HTERT-HM (cell line): ENCODE results near the gene IRX1.

DNA sequence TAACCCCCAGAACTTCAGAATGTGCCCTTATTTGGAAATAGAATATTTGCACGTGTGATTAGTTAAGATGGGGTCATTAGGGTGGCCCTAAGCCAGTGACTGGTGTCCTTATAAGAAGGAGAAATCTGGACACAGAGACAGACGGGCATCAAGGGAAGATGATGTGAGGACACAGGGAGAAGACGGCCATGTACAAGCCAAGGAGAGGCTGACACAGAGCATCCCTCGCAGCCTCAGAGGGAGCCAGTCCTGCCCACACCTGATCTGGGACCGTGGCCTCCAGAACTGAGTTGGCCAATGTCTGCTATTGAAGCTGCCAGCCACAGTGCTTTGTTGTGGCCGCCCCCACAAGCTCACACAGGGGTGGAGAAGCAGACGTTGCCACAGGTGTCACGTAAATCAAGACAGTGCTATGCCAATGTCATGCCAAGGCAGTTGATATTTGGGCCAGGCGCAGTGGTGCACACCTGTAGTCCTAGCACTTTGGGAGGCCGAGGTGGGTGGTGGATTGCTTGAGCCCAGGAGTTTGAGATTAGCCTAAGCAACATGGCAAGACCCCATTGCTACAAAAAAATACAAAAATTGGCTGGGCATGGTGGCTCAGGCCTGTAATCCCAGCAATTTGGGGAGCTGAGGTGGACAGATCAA, 17.3 kb upstream of the TERT start:
- RRBS = no CpG with 5 or more reads among the region's 10 CpGs

DNA sequence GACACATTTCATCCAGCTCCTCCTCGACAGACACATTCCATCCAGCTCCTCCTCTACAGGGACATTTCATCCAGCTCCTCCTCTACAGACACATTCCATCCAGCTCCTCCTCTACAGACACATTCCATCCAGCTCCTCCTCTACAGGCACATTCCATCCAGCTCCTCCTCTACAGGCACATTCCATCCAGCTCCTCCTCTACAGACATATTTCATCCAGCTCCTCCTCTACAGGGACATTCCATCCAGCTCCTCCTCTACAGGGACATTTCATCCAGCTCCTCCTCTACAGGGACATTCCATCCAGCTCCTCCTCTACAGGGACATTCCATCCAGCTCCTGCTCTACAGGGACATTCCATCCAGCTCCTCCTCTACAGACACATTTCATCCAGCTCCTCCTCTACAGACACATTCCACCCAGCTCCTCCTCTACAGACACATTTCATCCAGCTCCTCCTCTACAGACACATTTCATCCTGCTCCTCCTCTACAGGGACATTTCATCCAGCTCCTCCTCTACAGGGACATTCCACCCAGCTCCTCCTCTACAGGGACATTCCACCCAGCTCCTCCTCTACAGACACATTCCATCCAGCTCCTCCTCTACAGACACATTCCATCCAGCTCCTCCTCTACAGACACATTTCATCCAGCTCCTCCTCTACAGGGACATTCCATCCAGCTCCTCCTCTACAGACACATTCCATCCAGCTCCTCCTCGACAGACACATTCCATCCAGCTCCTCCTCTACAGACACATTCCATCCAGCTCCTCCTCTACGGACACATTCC, 17.5 kb downstream of the CLPTM1L start:
- RRBS = no CpG with 5 or more reads among the region's 3 CpGs

DNA sequence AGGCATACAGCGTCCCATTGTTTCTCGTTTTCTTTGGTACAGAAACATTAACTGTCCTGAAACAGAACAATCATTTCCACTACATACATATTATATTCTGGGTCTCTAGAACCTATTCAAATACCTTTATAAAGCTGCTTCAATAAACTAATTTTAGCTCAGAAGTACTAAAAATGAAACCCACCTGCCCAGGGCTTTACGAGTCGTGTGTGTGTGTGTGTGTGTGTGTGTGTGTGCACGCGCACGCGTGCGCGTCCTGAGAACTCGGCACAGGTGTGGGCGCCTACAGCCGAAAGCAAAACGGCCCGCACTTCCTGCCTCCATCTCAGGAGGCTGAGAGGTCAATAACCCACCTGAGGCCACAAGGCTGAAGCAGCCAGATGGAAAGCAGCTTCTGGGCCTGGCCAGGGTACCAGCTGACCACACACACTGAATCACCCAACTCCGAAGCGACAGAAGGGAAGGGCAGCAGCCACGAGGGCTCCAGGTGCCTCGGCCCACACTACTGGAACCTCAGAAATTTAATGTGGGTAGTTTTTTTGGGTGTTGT, 3.0 kb downstream of the CLPTM1L start:
- RRBS = no CpG with 5 or more reads among the region's 19 CpGs

DNA sequence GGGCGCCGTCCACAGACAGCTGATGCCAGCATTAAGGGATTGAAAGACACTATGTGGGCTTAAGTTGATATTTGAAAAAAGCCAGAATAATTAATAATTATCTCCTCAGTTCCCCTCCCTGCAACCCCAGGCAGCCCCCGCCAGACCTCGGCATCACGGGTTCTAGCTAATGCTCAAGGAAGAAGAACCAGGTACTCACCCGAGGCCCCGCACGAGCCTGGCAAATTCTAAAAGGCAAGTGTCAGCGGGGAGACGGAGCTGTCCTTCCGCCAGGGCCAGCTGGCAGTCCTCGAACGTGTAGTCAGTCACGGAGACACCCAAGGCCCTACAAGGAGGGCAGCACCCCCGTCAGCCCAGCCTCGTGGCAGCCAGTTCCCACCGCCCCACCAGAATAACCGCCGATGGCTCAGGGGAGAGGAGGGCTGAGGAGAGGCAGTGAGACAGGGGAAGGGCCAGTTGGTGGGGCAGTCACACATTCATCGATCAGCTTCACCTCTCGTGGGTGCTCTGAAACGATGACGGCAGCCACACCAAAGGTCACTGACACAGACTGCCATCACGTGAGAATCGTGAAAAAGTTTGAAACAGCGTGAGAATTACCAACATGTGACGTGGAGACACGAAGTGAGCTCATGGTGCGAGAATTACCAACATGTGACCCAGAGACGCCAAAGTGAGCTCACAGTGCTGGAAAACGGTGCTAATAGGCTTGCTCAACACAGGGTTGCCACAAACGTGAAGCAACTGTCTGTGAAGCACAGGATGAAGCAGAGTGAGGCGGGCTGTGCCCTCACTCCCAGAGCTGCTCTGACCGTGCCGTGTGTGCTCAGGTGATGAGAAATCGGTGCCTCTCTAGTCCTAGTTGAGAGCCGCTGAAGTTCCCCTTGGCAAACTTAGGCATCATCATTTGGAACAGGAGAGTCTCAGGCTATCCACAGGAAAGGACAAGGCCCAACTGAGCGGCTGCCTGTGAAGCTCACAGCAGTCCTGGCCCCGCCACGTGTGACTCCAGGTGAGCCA, 29.4 kb upstream of the SLC6A3 start:
- RRBS = no CpG with 5 or more reads among the region's 40 CpGs

GRCh38 chr5:1481269-1481626, 36.0 kb upstream of the SLC6A3 start:
- RRBS = 62% methylated on average over 2 of the region's 12 CpGs

GRCh38 chr5:1503084-1504234, 20.3 kb downstream of the LPCAT1 start:
- RRBS = no CpG with 5 or more reads among the region's 30 CpGs

DNA sequence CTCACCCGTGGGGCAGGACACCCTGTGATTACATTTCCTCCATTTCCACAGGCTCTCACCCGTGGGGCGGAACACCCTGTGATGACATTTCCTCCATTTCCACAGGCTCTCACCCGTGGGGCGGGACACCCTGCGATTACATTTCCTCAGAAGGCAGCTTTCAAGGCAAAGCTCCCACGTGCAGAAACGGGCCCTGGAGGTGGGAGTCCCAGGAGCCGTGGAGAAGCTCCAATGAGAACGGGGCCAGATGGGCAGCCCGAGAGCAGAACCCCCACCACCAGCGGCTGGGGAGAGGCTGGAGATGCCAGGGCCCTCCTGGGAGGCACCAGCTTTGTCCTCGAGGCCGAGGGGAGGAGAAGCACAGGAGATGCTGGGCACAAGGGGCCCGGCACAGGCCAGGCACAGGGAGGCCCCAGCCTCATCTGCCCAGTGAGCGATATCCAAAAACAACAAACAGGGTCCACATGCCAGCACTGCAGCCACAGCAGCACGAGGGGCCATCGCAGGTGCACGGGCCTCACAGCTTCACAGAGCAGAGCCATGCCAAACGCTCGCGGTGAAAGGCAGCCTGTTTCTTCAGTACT, 9.8 kb downstream of the LPCAT1 start:
- RRBS = no CpG with 5 or more reads among the region's 22 CpGs

GRCh38 chr5:1629824-1630160, 106.0 kb upstream of the LPCAT1 start:
- RRBS = no CpG with 5 or more reads among the region's 6 CpGs

DNA sequence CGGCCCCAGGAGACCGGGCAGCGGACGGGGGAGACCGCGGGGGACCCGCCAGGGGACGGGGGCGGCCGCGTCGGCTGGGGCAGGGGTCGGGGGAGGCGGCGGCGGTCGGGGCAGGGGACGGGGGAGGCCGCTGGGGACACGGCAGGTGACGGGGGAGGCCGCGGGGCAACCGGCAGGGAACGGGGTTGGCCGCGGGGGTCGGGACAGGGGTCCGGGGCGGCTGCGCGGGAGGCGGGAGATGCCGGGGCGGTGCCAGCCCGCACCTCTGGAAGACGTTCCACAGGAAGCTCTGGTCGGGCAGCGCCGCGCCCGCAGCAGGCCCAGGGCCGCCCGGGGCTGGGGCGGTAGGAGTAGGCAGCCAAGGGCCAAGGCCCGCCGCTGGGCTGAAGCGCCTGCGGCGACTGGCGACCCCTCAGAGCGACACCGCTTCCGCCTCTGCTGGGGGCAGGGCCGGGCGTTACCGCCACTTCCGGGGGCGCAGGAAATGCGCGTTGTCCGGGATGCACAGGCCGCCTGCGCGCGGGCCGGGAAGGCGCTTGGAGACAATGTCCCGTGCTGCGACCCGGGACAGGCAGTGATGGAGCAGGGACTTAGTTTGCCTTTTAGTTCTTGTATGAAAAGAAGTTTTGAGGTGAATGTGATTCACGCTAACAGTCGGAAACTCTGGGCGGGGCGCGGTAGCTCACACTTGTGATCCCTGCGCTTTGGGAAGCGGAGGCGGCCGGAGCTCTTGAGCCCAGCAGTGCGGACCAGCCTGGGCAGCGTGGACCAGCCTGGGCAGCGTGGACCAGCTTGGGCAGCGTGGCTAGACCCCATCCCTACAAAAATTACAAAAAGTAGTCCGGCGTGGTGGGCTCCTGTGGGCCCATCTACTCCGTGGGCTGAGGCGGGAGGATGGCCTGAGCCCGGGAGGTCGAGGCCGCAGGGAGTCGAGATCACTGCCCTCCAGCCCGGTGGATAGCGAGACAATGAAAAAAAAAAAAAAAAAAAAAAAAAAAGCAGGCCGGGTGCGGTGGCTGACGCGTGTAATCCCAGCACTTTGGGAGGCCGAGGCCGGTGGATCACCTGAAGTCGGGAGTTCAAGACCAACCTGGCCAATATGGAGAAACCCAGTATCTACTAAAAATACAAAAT, 110.2 kb upstream of the LPCAT1 start:
- RRBS = 14% methylated on average over 18 of the region's 101 CpGs

DNA sequence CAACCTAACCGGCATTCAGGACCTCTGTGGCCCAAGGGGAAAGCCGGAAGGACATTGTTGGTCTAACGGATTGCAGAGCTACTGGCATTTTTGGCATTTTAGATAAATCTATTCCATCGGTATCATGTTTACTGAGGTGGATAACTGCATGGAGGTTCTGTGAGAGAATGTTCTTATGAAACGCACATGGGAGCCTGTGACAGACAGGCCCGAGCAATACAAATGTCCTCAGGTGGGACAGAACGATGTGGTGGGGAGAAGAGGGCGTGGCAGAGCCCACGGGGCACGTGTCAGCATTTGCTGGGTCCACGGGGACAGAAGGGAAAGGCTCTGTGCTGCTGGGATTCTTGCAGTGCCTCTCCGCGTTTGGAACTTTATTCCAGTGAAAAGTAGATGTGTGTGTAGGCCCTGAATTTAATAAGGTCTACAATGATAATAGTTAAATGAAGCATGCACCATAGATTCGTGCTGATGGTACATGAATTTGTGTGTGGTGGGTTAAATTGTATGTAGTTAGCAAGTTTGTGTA, 12.6 kb downstream of the NDUFS6 start:
- RRBS = no CpG with 5 or more reads among the region's 14 CpGs

- RRBS = 18% methylated on average over 4 of the region's 19 CpGs
Observed at GRCh38 chr5:2094447-2095173, 211.9 kb upstream of the IRX4 start.

DNA sequence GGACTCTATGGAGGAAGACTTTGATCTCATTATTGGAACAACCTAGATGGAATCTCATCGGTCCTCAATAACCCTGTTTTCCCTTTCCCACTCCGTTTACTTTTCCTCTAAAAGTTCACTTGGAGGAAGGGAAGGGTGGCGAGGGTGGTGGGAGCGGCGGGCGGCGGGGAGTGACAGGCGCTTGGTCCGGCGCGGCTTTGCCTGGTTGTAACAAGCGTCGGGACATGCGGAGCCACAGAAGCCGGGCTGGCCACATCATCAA, 396.0 kb upstream of the IRX4 start:
- RRBS = 9% methylated on average over 7 of the region's 15 CpGs

DNA sequence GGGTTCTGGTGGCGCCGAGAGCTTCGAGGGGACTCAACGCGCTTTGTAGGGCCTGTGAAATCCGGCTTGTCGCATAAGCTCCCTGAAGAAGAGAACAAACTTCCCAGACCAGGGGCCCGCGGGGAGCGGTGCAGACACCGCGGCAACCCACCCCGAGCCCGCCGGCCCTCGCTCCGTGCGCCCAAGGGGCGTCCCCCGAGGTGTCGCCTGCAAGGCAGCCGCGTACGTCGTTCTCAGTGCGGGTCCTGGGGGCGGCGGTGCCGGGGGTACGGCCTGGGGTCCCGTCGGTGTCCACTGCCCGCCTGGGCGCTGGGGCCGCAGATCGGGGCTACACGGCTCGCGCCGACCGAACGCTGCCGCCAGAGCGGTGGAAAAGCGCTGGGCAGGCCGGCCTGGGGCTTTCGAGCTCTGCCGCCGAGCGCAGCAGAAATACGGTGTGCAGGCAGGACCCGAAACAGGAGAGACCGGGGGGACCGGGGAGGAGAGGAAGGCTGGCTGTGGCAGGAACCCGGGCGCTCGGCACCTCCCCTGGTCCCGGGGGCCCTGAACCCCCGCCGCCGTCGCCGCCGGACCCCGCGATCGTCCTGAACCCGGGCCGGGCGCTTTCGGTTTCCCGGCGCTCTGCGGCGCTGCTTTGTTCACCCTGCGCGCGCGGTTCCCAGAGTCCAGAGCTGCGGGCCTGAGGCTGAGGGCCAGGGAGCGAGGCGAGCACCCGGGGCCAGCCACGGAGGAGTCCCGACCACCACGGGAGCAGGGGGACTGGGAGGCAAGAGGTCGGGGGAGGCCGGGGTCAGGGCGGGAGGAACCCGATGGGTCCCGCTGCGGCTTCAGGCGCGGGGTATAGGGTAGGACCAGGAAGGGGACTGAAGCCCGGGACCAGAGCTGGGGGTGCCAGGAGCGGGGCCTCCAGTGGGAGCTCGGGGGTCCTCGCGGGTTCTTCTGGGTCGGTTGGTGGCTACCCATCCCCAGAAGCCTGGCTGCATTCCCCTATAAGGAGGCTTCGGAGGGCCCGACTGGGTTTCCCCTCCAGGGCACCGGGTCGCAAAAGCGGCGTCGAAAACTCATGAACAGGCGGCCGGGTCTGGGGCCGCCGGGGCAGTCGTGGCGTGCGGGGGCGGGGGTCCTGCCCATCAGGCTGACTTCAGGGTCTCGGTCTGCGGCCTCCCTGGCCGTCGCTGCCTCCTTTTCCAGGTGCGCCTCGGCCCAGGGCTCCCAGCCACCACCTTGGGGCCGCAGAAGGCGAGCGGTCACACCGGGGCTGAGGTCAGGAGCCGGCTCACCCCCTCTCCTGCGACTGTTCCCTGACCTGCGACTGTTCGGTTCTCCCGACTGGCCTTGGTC, 11.9 kb downstream of the IRX2 start:
- RRBS = 11% methylated on average over 55 of the region's 130 CpGs

- RRBS = 4% methylated on average over 3 of the region's 21 CpGs
Observed at GRCh38 chr5:3104347-3105038, 353.0 kb upstream of the IRX2 start.

GRCh38 chr5:3310852-3311466, 284.7 kb upstream of the IRX1 start:
- RRBS = no CpG with 5 or more reads among the region's 23 CpGs

- RRBS = 5% methylated on average over 50 of the region's 120 CpGs
Observed at GRCh38 chr5:3595507-3596331, at the start of gene IRX1. Gene IRX1 (plus strand): TSS chr5:3595832.

DNA sequence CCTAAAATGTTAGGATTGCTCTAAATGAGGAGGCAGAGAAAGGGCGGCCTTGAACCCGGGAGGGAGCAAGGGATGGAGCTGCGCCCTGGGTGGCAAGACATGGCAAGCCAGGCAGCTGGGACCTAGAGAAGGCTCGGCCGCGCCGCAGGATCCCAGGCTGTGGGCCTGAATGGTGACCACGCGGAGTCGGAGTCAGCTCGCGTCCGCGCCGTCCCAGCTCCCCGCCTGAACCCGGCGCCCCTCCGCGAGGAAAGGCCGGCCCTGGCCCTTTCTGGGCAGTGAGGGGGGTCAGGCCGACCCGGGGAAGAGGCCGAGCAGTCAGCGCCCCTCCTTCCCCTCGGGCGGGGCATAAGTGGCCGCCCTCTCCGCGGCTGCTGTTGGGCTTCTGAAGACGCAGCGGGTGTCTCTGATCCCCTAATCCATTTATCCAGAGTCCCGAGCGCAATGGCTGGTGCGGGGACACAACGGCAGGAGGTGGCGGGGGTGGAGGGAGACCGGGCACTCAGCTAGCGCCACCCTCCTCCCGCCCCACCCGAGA, 10.7 kb downstream of the IRX1 start:
- RRBS = 5% methylated on average over 3 of the region's 41 CpGs

GRCh38 chr5:4042161-4042536, 446.5 kb downstream of the IRX1 start:
- RRBS = no CpG with 5 or more reads among the region's 3 CpGs

DNA sequence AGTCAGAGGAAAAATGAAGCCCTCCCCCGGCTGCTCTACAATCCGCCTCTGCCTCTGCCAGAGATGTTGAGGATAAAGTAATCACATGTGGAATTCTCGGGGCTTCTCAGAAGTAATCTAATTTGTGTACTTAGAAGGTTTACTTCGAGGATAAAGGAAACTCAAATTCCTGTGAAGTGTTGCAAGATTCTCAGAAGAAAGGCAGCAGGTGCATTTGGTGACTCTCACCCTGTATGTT, 726.1 kb upstream of the ADAMTS16 start:
- RRBS = no CpG with 5 or more reads among the region's 4 CpGs

GRCh38 chr5:4765759-4766122, 374.4 kb upstream of the ADAMTS16 start:
- RRBS = no CpG with 5 or more reads among the region's 4 CpGs